Colon Carcinoma Metastatic in the Brain (tissue), 2 donors: ENCODE measurements around a stretch of chr4.

GRCh38 chr4:40195987-40196635, 720 bp upstream of the RHOH start:
- PRO-cap, 2 experiments, result no peak in any of the 2 experiments

DNA sequence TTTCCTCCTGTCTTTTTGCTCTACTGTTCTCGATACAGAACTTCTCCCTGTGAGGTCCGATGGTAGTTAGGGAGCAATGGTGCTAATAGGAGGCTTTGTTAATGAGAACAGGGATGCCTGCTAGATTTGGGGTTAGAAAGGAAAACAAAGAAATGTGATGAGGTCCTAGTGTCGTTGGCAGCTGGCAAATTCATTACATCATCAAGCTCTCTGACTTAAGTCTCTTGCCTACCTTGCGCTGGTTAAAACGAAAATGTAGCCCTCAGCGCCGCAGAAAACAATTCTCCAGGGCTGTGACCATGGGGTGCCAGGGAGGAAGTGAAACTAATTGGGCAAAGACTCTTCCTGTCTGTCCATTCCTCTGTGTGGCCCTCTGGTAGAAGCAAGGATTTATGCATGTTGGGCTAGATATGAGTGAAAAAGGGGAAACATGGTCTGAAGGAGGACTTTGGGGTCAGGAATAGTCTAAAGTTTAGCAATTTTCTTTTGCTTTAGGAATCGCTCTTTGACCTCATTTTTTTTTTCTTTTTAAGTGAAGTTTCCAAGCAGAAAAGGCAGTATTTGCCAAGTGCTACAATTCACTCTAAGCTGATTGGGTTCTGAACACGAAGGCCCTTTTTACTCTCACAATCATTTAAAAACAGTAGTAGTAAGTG, 27.5 kb upstream of the CHRNA9 start:
- PRO-cap, 2 experiments, result no peak in any of the 2 experiments

- PRO-cap, 2 experiments, result no peak in any of the 2 experiments
These were observed 59.0 kb downstream of the CHRNA9 start for GRCh38 chr4:40394155-40394576.

GRCh38 chr4:40395652-40396302, 60.6 kb downstream of the CHRNA9 start:
- PRO-cap, 2 experiments, result no peak in any of the 2 experiments

GRCh38 chr4:40405169-40405569, 70.0 kb downstream of the CHRNA9 start:
- PRO-cap, 2 experiments, result no peak in any of the 2 experiments

DNA sequence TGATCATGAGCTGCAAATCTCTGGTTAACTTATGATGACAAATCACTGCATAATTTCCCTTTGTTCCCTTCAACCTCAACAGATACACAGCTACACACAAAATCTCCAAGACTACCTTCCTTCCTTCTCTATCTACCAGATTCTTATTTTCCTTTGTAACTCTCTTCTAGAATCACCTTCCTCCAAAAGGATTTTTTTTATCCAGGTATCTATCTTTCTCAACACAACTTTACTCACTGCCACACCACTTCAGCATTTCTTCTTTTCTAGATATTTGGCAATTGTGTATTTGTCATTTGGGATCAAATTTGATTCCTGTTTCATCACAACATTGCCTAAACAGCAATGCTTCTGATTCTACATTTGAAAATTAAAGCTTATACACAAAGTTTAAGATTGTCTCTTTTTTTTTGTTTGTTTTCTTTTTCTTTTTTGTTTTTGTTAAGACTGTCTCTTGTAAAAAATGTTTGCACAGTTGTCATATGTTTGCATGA, 145.0 kb downstream of the RBM47 start:
- PRO-cap, 2 experiments, result no peak in any of the 2 experiments

GRCh38 chr4:40631097-40631307, 1.3 kb upstream of the RBM47 start:
- PRO-cap, 2 experiments, result no peak in any of the 2 experiments

GRCh38 chr4:40809616-40809982, 59.8 kb downstream of the NSUN7 start:
- PRO-cap, 2 experiments, result no peak in any of the 2 experiments

GRCh38 chr4:40953656-40954576, 204.2 kb downstream of the NSUN7 start:
- PRO-cap, 2 experiments, result no peak in any of the 2 experiments

DNA sequence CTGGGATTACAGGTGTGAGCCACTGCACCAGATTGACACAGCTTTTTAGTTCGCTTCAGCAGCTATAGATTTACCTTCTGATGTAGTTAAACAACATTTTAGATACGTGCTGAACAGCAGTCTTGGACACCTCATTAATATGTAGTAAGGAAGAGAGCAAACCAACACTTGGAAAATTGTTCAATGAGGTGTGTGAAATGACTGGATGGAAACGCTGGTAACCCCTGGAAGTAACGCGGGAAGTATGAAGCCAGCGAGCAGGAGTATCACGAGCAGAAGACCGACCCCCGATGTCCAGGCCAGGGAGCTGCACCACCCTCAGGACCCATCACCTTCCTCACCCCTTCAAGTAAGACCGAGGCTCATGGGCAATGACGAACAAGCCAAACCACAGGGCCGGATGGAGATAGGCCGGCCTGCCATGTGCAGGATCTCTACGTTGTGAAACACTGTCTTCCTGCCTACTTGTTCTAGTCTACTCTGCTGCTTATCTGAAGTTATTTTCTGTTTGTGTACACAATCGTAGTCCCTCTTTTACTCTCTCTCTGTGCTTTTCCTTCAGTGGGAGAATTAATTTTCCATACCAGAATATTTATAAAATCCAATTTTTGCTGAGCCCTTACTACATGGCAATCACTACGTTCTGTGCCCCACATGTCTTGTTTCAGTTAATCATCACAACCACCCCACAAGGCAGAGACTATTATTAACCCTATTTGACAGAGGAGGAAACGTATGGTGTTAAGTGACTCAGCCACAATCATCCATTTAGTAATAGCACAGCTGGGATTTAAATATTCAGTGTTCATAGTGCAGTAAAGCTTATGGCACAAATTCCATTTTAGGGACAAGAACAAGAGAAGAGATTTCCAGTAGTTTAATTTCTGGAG, 221.7 kb downstream of the APBB2 start:
- PRO-cap, 2 experiments, result no peak in any of the 2 experiments

DNA sequence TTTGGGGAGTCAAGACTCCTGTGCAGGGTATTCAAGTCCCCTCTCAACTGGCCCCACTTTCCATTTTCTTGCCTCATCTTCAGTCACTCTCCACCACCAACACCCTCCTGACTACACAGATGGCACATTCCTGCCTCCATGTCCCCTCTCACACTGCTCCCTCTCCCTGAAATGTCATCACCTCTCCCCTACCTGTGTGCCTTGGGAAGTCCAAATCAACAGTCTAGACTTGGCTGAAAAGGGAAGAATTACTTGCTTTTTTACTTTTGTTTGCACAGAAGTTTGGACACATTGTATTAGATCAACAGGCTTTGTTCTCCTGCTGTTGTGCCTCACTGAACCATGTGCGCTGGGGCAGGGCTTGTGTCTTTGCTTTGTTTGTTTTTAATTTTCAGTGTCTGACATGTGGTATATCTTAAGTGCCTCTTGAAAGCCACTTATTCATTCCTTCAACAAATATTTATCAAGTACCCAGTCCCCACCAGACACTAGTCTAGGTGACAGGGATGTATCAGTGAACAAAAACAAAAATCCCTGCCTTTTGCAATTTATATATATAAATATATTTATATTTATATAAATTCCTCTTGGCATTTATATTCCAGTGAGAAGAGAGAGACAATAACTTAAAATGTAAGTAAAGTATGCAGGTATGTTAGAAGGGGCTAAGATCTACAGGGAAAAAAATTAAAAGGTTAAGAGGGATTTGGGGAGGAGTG, 84.9 kb downstream of the APBB2 start:
- PRO-cap, 2 experiments, result no peak in any of the 2 experiments

DNA sequence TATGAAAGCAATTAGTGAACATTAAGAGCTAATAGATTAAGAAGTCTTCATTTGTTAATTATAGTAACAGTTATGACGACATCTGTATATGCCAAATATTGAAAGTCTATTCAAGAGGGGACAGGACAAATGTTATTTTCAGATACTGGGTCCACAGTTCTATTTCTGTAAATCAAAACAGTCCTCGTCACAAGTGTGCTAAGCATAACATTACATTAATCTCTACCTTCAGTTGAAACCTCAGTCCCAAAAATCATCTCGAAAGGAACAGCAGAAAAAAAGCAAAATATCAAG, 70.4 kb downstream of the APBB2 start:
- PRO-cap, 2 experiments, result no peak in any of the 2 experiments

- PRO-cap, 2 experiments, result no peak in any of the 2 experiments
These were observed 5.2 kb downstream of the APBB2 start for GRCh38 chr4:41209065-41209603.

DNA sequence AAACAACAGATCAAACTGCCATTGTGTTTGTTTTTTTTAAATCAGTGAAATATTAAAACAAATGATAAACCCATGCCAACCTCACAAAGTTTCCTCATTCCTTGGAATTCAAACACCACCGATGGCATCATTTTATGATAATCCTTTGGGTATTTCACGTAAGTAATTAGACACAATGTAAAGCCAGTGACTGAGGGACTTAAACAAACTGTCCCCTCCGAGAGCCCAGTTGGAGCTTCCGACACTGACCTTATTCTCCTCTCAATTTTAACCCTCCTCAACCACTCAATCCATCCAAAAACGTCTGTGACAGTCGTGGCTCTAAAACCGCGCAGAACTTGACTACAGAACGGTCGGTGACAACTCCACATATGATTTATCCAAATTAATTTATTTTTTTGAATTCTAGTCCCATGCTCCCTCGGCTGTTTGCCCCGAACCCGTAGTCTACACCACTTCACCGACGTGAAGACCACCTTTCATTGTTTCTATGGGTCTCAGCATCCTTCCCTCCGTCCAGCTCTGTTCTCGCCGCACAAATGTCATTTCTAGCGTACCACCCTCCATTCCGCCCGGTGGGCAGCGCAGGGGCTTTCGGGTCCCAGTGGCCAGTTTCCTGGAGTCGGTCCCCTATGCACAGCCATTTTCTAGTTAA, 1.1 kb downstream of the APBB2 start:
- PRO-cap, 2 experiments, result no peak in any of the 2 experiments

DNA sequence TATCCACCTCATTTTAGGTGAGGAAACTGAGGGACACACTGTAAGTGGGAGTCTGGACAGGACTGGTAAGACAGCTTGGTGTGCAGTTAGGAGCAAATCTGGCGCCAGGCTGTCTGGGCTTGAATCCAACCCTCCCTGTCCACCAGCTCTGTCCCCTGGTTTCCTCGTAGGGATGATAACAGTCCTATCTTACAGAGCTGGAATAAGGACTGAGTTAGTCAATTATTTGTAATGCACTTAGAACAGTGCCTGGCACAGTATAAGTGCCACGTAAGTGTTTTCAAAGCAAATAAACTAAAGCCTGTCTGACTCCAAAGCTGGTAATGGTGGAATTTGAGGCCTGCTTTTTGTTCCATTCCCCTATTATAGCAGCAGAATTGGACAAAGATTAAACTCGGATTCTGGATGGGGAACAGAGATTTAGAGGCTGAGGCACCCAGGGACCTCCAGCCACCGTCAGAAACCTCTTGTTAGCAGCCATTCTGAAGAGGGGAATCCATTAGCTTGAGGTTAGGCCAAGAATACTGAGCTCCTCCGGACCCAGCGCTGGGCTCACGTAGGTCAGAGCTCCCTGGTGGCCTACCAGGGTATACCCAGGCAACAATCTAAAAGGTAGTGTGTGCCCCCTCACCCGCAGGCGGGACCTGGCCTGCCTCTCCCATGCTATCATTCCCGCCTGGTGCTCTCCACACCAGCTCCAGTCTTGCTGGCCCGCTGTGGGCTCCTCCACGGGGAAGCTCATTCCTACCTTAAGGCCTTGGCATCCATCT, 102.1 kb downstream of the UCHL1 start:
- PRO-cap, 2 experiments, result no peak in any of the 2 experiments

- PRO-cap, 2 experiments, result no peak in any of the 2 experiments
These were observed 111.4 kb upstream of the LIMCH1 start for GRCh38 chr4:41426473-41426990.

- PRO-cap, 2 experiments, result no peak in any of the 2 experiments
These were observed 2.0 kb upstream of the LIMCH1 start for GRCh38 chr4:41535782-41536594.

GRCh38 chr4:41646466-41647393, 101.8 kb downstream of the PHOX2B start:
- PRO-cap, 2 experiments, result no peak in any of the 2 experiments

DNA sequence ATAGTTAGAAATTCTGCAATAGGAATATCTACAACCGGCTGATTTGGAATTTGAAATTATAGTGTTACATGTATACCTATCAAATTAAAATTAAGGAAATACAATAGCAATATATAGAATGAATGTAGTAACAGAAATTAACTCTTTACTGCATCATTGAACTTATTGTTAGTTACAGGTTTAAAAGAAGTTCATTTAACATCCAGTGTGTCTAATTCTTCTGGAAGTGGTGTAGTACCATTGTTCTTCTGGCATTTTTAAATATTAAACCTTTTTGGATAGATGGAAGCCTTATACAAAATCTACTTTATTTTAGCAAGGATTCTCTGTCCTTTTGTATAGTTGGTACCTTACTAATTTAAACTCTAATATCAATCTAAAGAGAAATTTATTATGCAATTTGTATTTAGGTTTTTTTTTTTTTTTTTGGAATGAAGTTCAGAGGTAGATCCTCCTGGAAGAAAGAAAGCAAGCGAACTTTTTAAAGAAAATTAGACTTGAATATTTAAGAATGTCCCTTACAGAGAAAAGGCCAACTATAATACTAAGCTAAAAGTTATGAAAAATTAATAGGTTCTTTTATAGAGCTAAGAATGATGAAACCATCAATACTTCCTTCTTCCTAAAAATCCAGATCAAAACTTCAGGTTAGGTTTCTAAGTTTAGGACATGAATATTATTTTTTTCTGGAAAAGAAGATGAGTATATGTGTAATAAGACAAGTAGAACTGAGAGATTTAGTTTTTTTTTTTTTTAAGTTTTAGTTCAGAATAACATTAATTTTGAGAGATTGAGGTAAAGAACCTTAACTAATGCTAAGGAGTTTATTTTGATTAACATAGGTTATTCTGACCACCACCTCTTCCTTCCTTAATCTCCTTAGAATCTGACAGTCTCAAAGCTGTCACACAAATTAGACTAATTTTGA, 21.9 kb downstream of the TMEM33 start:
- PRO-cap, 2 experiments, result no peak in any of the 2 experiments

DNA sequence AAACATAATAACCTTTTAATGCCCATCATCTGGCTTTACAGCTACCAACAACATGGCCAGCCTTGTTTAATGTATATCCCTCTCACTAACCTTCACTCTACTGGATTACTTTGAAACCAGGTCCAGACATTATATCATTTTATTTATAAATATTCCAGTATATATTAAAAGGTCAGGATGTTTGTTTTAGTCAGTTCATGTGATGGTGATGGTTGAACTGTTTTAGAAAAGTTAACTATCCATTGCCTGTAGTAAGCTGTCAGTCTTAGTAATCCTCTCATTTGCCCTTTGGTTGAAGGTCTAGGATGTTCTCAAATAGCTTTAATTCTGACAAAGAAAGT, 34.7 kb downstream of the SLC30A9 start:
- PRO-cap, 2 experiments, result no peak in any of the 2 experiments